Neural progenitor cell (in vitro differentiated cells): Measurements from ENCODE around the gene SCGB1C2.

DNA sequence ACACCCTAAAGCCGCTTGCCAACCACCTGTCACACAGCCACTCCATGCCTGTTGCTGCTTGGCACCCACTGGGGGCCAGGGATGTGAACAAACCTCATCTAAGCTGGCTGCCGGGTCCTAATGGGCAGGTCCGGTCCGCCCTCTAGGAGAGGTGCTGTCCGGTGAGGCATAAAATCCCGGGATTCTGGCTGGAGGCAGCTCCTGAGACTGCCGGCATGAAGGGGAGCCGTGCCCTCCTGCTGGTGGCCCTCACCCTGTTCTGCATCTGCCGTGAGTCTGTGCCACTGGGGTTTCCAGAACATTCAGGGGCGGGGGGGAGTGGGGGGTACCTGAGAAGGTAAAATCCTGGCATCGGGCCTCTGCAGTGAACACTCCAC lies at the start of gene SCGB1C2:
TSS of gene SCGB1C2 (plus strand) at position 194 of the 377 bp plus-strand sequence.
- RAMPAGE, long total RNA: no peak

- RAMPAGE, long total RNA: no peak
Measured at GRCh38 chr17:182367-182877, 972 bp upstream of the DOC2B start.

- RAMPAGE, long total RNA: no peak
Measured at GRCh38 chr17:245192-245813, 63.9 kb upstream of the DOC2B start.

GRCh38 chr17:332950-333213 lies 19.7 kb downstream of the RPH3AL start:
- RAMPAGE, long total RNA: no peak

GRCh38 chr17:354843-355493 lies 2.4 kb upstream of the RPH3AL start:
- RAMPAGE, long total RNA: no peak

DNA sequence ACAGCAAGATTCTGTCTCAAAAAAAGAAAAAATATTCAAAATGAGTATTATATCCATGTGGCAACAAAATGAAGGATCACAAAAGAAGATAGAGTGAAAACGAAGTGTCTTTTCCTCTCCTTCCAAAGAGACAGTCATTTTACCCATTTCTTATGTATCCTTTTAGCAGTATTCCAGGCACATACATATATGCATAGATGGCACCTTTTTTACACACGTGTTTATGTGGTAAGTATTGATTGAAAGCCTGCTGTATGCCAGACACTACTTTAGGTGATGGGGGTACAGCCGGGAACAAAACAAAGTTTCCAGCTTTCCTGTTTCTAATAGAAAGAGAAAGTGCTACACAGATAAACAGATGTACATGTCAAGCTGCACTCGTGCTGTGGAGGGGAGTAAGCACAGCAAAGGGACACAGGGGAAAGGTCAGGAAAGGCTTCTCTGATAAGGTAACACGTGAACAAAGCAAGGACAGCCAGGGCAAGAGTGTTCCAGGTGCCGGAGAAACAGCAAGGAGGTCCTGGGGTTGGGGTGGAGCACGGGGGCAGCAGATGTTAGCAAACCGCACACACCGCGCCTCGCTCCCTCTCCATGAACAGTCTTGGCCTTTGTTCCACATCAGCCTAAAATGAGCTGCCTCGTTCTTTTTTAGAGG lies 16.5 kb upstream of the C17orf97 start:
- RAMPAGE, long total RNA: no peak

DNA sequence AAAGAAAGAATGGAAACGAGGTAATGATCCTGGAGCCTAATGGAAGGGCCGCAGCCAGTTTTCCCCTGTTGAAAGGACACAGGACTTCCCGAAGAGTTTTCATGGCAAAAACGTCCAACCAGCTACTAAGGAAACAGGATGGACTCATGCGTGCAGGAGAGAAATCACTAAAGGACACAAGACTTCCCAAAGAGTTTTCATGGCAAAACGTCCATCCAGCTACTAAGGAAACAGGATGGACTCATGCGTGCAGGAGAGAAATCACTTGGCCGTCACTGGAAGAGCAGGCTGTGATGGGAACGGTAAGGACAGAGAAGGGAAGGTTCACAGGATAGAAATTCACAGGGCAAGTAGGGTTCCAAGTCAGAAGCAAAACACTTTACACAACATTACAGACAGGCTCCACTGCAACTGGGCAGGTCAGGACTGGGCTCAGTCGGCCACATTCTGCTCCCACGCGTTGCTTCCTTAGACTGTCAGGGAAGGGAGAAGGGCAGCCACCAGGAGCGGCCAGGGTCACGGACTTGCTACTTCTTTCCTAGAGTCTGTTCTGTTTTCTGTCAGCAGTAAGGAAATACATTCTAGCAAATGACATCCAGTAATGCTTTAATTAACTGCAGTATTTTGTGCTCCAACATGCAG lies 102.6 kb downstream of the C17orf97 start:
- RAMPAGE, long total RNA: no peak

DNA sequence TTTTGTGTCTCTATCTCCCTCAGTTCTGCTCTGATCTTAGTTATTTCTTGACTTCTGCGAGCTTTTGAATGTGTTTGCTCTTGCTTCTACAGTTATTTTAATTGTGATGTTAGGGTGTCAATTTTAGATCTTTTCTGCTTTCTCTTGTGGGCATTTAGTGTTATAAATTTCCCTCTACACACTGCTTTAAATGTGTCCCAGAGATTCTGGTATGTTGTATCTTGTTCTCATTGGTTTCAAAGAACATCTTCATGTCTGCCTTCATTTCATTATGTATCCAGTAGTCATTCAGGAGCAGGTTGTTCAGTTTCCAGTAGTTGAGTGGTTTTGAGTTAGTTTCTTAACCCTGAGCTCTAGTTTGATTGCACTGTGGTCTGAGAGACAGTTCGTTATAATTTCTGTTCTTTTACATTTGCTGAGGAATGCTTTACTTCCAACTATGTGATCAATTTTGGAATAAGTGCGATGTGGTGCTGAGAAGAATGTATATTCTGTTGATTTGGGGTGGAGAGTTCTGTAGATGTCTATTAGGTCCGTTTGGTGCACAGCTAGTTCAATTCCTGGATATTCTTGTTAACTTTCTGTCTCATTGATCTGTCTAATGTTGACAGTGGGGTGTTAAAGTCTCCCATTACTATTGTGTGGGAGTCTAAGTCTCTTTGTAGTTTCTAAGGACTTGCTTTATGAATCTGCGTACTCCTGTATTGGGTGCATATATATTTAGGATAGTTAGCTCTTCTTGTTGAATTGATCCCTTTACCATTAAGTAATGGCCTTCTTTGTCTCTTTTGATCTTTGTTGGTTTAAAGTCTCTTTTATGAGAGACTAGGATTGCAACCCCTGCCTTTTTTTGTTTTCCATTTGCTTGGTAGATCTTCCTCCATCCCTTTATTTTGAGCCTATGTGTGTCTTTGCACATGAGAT lies 77.0 kb downstream of the VPS53 start:
- RAMPAGE, long total RNA: no peak

- RAMPAGE, long total RNA: no peak
Measured at GRCh38 chr17:755861-756771, 4.1 kb upstream of the GEMIN4 start.

DNA sequence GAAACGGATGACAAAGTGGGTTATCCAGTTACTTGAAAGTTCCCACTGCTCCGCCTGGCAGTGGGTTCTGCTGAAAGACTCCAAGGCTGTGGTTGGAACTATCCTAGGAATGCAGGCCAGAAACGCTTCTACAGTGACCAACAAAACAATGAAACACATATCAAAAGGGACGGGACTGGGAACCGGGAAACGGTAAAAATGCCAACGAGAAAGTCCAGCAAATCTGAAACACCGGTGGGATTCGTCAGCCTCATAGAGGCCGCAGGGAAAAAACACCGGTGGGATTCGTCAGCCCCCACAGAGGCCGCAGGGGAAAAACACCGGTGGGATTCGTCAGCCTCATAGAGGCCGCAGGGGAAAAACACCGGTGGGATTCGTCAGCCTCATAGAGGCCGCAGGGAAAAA lies 53.3 kb downstream of the MRM3 start:
- RAMPAGE, long total RNA: no peak

- RAMPAGE, long total RNA: no peak
Measured at GRCh38 chr17:901867-902743, 77.5 kb downstream of the NXN start.

DNA sequence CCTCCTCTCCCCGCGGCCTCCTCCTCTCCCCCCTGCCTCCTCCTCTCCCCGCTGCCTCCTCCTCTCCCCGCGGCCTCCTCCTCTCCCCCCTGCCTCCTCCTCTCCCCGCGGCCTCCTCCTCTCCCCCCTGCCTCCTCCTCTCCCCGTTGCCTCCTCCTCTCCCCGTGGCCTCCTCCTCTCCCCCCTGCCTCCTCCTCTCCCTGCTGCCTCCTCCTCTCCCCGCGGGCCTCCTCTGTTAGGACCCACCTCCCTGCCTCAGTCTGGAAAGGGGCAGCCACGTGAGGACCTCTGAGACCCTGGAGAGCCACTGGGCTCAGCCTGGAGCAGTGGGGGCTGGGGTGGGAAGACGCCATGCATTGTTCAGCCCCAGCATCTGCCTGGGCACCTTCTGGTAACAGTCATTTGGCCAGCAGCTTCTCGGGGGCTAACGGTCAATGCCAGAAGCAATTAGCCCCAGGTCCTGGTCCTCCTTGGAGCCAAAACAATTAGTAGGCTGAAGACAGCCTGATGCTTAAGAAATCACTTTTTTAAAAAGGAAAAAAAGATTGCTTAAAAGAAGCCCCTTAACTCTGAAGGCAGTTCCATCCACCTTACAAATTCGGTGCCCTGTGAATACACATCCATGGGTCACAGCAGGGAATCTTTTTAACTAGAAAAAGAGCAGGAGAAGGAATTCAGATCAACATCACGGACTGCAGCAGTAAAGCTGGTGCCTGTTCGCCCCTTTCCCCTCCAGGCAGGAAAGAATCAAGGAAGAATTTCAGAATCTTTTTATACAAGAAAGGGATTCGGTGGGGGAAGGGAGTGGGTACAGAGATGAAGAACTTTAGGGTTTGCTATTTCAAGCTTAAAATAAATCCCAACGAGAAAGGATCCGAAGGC lies 29.8 kb downstream of the NXN start:
- RAMPAGE, long total RNA: no peak

DNA sequence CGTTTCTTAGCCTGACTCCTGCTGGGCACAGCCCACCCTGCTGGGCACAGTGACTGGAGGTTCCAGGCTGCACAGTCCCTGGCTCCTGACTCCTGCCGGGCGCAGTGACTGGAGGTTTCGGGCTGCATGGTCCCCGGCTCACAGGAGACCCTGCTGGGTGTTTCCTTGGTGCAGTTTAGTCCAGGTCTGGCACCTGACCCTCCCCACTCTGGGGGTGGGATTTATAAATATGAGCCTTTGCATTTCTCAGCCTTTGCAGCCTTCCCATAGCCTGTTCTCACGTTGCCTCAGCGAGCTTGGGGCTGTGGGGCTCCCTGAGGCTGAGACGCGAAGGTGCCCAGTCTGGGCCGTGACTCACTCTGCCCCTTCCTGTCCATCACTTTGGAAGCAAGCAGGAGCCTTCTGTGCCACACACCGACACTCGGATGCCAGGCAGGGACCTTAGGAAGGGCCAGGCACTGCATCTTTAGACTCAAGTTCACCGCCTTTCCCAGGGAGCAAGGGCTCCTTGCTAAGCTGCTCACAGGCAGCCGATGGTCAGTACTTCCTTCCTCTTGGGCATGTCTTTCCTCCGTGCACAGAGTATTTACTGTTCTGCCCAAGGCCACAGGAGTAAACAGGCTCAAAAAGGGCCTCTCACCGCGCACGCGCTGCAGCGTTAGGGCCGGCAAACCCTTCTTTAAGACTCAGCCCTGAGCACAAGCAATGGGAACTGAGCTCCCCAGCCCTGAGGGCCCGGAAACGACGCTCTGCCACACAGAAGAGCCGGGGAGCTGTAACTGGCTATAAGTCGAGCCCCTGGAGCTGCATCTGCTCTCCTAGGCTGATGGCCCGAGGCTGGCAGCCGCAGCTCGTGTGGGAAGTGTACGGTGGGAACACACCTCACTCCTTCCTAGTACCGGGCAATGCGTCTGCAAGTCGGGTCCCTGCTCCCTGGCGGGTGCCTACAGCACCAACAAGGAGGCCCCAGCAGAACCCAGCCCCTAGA lies 7.1 kb downstream of the TIMM22 start:
- RAMPAGE, long total RNA: no peak

- RAMPAGE, long total RNA: no peak
Measured at GRCh38 chr17:1030242-1031224, 33.6 kb downstream of the TIMM22 start.

DNA sequence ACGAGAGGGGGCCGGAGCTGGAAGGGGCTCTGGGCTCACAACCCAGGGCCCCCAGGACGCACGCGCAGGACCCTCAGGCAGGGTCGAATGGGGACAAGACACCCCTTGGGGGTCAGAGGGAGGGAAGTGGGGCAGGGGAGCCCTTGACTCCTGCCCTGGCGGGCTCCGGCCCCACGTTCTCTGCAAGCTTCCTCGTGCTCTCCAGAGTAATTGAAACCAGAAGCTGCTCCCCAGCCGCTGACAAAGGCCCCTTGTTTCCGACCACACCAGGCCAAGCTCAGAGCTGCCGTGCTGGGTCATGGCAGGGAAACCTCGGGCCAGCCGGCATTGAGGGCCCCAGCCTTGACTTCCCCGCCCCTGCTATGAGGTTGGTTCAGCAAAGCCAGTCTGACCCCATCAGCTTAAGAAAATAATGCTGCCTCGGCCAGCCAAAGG lies 43.2 kb downstream of the TIMM22 start:
- RAMPAGE, long total RNA: no peak

GRCh38 chr17:1075207-1075603 lies 78.3 kb downstream of the TIMM22 start:
- RAMPAGE, long total RNA: no peak

- RAMPAGE, long total RNA: no peak
Measured at GRCh38 chr17:1077598-1078618, 81.0 kb downstream of the TIMM22 start.

GRCh38 chr17:1149632-1150359 lies 30.0 kb downstream of the ABR start:
- RAMPAGE, long total RNA: no peak

DNA sequence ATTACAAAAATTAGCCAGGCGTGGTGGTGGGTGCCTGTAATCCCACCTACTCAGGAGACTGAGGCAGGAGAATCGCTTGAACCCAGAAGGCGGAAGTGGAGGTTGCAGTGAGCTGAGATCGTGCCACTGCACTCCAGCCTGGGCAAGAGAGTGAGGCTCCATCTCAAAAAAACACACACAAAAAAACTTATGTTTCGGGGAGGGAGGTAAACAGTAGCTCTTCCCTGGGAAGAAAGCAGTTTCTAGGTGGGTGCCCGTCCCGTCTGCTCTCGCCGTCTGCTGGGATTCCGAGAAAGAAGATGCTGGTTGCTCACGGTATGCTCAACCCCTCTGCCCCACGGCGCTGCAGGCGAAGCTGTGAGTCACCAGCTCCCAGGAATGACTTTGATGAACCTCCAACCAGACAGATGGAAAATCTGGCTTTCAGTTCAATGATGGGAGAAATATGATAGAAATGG lies 10.7 kb upstream of the ABR start:
- RAMPAGE, long total RNA: no peak

DNA sequence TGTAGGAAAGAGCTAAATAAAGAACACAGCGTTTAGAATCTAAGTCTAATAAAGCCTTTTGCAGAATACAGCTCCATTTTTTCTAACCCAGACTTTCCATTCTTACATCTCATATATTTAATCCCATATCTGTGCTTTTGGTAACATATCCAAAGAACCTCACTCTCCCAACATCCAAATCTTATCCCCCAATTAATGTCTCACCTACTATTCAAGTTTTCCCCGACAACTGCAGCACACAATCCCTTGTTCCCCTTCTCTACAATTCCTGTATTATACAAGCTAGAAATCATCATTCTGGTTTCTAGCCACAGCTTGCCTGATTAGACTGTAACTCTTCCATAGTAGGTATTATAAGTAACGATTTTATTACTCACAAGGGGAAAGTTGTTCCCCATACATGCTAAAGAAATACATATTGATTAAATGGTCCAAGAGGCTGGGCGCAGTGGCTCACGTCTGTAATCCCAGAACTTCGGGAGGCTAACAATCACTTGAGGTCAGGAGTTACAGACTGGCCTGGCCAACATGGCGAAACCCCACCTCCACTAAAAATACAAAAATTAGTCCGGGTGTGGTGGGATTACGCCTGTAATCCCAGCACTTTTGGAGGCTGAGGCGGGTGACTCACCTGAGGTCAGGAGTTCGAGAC lies 19.2 kb downstream of the YWHAE start:
- RAMPAGE, long total RNA: no peak